B cell (primary cell): ENCODE measurements around the gene BTD.

DNA sequence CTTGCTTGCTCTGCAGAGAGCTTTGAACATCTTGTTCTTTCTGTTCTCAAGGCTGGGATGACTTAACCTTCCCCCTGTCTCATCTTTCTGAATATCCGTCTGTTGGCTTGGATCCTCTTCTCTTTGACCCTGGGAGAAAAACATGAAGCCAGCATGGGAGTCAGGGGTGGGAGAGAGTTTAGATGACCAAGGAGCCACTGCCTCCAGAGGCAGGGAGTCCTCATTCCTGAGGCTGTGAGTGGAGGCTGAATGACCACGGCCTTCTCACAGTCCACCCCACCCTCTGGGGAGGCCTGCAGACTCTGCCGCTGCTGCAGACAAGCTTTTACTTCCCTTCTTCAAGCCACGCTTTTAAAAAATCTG, 111.7 kb upstream of the SLC6A6 start:
- PRO-cap = no peak
- CAGE, long polyA plus RNA = no peak

DNA sequence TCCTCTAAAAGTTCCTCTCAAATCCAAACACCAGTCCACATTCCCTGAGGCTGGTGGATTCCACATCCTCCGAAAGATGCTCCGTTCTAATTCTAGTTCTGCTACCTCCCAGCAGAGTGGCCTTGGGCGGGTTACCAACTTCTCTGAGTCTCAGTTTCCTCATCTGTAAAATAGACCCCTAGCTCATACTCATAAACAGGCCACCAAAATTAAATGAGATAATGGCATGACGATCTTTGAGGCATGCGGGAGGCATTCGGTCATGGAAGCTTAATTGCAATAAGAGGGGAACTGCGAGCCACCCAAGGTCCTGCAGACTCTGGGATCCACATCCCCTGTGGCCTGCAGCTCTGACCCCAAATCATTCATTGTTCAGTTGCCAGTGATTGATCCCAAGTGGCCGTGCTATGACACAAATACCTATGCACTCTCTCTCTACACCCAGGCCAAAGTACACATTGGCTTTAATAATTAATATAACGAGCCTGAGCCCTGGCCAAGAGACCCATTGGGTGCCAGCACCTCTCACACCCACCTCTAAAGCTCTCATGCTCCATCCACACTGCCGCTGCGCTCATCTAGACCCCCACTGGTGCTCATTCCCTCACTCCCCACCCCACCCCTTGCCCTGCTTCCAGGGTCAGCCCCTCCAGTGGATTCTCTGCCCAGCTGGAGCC, 37.9 kb upstream of the SLC6A6 start:
- PRO-cap = no peak
- CAGE, long polyA plus RNA = no peak

DNA sequence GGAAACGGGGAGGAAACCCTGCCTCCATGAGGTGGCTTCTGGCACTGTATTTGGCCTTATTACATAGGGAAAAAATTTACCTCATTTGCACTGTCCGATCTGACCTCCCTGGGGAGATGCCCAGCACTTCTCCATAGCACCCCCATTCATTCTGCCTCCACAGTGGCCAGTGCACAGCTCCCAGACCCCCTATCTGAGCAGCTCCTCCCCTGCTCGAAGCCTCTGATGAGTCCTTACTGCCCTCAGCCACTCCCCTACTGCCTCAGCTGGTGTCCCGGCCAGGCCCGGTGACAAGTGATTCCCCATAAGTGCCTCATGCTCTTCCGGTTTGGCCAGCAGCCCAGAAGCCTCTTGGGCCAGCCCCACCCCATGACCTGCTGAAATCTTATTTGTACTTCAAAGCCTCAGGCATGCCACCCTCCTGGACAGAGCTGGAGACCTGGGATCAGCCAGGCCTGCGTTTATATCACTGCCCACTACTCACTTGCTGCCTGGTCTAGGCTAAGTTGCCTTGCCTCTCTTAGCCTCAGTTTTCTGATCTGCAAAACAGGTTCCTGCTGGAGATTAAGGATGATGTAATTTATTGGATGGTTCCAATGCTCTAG, 30.6 kb upstream of the SLC6A6 start:
- PRO-cap = no peak
- CAGE, long polyA plus RNA = no peak

- PRO-cap = no peak
- CAGE, long polyA plus RNA = no peak
These were observed 22.6 kb upstream of the SLC6A6 start for GRCh38 chr3:14379866-14380105.

GRCh38 chr3:14435277-14435897, 33.0 kb downstream of the SLC6A6 start:
- PRO-cap = no peak
- CAGE, long polyA plus RNA = no peak

- PRO-cap = bidirectional peak, plus-strand start at chr3:14440416, minus-strand start at chr3:14440253
- CAGE, long polyA plus RNA = no peak
These were observed 38.0 kb downstream of the SLC6A6 start for GRCh38 chr3:14440134-14441005.

GRCh38 chr3:14525720-14526591, 14.2 kb downstream of the GRIP2 start:
- PRO-cap = no peak
- CAGE, long polyA plus RNA = no peak

DNA sequence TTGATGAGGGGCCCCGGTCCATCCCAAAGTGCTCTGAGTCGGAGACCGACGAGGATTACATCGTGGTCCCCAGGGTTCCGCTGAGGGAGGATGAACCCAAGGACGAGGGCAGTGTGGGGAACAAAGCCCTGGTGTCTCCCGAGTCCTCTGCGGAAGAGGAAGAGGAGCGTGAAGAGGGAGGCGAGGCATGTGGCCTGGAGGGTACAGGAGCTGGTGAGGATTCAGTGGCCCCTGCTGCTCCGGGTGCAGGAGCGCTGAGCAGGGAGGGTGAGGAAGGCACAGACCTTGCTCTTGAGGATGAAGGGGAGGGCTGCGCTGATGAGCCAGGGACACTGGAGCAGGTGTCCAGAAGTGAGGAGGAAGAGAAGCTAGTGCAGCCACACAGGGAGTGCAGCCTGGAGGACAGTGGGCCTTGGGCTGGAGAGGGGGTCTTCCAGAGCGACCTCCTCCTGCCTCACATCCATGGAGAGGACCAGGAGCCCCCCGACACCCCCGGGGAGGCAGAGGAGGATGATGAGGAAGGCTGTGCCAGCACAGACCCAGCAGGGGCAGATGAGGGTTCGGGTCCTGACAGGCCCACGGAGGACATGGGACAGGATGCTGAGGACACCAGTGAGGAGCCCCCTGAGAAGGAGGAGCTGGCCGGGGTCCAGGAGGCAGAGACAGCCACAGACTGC, 584 bp downstream of the FGD5 start:
- PRO-cap = no peak
- CAGE, long polyA plus RNA = no peak

- PRO-cap = no peak
- CAGE, long polyA plus RNA = no peak
These were observed 31.2 kb downstream of the FGD5 start for GRCh38 chr3:14849895-14850360.

DNA sequence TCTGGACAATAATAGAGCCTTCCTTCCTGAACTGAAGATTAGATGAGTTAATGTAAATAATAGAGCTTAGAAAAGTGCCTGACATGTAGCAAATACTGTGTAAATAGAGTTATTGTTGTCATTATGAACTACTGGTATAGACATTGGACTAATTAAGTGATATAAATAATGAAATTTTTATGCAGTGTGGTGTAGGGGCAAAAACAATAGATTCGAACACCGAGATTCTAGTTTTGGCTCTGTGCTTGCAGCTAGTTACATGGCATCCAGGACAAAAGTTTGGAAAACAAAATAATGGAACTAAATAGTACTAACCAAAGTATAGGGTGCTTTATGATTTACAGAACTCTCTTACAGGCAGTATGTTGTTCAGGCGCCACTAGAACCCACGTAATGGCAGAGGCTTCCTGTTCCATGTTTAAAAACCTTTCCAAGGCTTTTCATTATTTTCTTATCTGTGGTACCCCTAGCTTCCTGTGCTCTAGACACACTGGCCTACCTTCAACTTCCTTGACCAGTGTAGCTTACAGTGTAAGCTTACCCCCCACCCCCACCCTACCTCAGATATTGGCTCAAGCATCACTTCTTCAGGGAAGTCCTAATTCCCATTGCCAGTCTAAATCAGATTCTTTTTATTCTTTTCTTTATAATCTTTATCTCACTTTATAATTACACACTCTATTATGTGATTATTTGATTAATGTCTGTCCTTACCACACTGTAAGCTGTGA, 2.8 kb downstream of the NR2C2 start:
- PRO-cap = no peak
- CAGE, long polyA plus RNA = no peak

DNA sequence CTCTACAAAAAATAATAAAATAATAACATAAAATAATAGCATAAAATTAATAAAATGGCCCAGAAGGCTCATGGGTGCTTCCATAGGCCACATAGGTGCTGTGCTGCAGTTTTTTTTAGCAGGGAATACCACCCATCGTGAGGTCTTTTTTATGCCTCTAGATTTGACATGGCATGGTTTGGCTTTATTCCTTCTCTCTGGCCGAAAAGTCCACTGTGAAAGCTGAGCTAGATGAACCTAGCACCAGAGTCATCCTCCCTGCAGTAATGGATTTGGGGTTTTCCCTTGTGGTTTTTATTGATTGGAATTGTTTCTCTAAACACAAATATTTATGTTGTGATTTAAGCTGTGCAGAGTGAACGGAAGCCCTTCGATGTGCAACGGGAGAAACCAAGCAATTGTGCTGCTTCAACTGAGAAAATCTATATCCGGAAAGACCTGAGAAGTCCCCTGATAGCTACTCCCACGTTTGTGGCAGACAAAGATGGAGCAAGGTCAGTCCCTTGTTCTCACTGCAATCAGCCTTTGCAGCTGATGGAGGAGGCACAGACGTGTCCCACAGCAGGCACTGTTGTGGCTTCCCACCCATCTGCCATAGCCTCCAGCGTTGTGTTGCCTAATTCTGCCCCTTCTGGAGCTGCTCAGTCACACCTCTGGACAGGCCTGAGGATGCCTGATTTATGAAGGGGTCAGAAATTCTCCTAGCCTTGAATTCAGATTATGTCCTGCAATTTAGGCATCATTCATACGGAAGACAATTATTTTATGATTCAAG, 42.1 kb downstream of the MRPS25 start:
- PRO-cap = no peak
- CAGE, long polyA plus RNA = no peak

DNA sequence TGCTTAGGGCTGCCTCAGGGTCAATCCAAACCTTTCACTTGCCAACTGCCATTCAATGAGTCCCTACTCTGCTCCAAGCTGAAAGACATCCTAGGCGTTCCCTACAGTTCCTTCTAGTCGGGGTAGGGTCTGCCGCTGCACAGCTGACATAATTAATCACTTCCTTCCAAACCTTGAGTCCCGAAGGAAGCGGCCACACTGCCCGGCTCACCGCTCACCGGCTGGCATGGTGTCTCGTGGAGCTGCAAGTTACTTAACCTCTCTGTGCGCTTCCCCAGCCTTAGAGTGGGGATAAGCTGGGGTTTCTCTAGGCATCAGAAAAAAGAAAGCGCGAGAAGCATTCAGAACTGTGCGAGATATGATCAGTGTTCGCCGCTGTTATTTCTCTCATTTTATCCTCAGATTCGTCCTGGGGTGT, 828 bp downstream of the MRPS25 start:
- PRO-cap = bidirectional peak, plus-strand start outside the sequence, minus-strand start at position 356 of the sequence
- CAGE, long polyA plus RNA = no peak

GRCh38 chr3:15243712-15244281, 37.8 kb downstream of the CAPN7 start:
- PRO-cap = no peak
- CAGE, long polyA plus RNA = no peak

- PRO-cap = no peak
- CAGE, long polyA plus RNA = no peak
These were observed 48.3 kb downstream of the CAPN7 start for GRCh38 chr3:15254119-15254900.

- PRO-cap = no peak
- CAGE, long polyA plus RNA = no peak
These were observed 791 bp upstream of the SH3BP5 start for GRCh38 chr3:15332986-15333768.

GRCh38 chr3:15381073-15381614, 46.2 kb downstream of the METTL6 start:
- PRO-cap = no peak
- CAGE, long polyA plus RNA = no peak

- PRO-cap = unidirectional peak, plus-strand start at chr3:15427100
- CAGE, long polyA plus RNA = no peak
These were observed 542 bp downstream of the METTL6 start for GRCh38 chr3:15426777-15427226.

- PRO-cap = bidirectional peak, plus-strand start at chr3:15602026, minus-strand start at chr3:15601569; unidirectional peak, plus-strand start at chr3:15602172
- CAGE, long polyA plus RNA = no peak
These were observed at the start of gene BTD for GRCh38 chr3:15601637-15602353. Gene BTD, plus strand, starts transcription at chr3:15601745.

DNA sequence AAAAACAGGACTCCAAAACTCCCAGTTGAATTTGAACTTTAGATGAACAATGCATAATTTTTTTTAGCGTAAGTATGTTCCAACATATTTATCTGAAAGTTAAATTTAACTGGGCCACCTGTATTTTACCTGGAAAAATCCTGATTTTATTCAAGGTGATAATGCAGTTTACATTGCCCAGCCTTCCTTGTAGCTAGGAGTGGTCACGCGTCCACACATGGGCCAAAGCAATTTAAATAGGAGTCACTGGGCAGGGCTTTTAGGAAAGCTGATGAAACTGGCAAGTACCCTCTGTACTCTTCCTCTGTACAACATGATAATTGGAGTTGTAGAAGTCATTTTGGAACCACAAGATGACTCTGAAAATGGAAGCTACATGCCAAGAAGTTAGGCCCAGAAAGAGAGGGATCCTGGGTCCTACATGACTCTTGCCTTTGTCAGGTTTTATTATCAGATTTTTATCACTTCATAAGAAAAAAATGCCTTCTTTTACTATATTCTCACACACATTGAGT, 9.5 kb downstream of the BTD start:
- PRO-cap = no peak
- CAGE, long polyA plus RNA = no peak

DNA sequence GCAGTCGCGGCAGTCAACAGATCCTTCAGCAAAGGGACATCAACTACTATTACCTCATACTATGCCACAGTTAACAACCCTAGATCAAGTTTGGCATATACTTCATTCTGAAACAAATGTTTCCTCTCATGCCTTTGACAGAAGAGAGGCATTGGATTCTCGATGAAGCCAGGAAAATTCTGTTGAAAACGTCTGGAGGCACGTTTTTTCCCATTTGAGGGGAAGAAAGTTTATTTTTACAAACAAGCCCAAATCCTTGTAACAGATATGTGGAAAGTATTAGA, 65.3 kb downstream of the ANKRD28 start:
- PRO-cap = no peak
- CAGE, long polyA plus RNA = no peak